Frontal cortex (tissue), 2 donors: ENCODE measurements around a stretch of chr11.

DNA sequence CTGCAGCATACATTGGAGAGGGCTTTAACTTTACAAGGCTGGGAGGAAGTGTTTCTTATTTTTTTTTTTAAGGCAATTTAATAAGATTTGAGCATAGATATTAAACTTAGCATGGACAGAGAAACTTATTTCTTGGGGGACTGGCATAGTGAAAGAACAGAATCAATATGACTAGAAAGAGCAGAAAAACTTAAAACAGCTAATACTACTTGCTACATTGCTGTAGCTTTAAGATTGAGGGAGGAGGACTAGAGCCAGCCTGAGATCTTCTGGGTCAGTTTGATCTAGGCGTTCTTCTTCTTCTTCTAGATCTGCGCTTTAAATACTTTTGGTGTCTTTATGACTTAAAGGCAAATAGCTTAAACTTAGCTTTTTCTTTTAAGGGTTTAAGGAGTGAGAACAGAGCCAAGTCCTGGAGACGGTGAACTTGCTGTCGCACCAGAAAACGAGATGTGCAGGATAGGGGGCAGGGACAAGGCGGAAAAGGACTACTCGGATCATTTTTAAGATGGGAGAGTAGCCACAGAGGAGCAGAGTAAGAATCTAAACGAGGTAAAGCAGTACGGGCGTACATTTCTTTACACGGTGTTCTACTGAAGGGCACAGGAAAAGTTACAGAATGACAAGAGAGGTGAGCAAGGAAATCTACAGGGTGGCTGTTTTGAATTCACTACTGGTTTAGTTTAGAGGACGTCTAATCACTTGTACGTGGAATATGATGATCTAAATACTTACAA is 116.7 kb downstream of the UNC93B1 start:
- RAMPAGE, long total RNA, result no peak

DNA sequence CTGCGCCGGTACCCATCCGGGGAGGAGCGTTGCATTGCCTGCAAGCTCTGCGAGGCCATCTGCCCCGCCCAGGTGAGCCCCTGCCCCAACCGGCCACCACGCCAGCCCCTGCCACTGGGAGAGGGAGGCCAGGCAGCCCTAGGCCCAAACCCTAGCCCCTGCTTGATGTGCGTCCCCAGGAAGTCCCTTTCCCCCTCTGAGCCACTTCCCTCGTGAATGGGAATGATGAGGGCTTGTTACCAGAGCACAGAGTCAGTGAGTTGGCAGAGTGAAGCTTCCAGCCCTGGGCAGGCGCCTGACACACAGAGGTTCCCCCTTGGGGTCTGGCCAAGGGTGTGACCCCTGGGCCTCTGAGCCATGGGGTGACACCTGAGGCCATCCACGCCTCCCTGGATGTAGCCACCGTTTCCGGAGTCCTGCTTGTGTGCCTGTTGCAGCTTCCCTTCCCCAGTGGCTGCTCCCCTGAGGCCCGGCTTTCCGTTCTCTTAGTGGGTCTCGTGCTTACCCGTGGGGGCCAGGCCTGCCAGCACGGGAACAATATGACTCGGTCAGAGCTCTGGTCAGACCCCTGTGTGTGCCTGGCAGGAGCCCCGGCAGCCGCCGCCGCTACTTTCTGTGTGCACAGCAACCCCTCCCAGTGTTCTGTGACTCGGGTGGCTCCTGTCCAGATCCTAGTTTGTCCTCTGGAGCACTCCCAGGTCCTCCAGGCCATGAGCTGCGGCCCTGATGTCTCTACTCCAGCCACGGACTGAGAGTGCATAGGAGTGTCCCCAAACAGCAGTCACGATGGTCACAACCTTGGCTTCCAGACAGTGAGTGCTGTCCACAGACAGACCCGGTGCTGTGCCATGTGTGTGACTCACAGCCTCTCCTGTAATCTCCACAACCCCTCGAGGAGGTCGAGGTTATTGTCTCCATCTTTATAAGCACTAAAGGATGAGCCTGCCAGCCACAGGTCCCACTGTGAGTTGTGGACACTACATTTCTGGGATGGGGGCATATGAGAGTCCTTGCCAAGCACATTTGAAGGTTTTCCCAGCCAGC is 3.1 kb downstream of the NDUFS8 start:
- RAMPAGE, long total RNA, result no peak

- RAMPAGE, long total RNA, result no peak
Observed at GRCh38 chr11:68040103-68041031, 1.5 kb downstream of the TCIRG1 start.

DNA sequence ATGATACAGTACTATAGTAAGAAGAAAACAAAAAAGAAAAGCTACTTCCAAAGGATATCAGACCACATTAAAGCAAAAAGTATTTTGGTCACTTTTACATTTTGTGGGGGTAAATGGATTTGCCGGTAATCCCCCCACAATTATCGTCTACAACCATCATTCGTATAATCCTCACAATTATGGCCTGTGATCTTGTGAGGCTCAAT is 37.1 kb downstream of the TCIRG1 start:
- RAMPAGE, long total RNA, result no peak

- RAMPAGE, long total RNA, result no peak
Observed at GRCh38 chr11:68259608-68260430, 12.0 kb downstream of the C11orf24 start.

DNA sequence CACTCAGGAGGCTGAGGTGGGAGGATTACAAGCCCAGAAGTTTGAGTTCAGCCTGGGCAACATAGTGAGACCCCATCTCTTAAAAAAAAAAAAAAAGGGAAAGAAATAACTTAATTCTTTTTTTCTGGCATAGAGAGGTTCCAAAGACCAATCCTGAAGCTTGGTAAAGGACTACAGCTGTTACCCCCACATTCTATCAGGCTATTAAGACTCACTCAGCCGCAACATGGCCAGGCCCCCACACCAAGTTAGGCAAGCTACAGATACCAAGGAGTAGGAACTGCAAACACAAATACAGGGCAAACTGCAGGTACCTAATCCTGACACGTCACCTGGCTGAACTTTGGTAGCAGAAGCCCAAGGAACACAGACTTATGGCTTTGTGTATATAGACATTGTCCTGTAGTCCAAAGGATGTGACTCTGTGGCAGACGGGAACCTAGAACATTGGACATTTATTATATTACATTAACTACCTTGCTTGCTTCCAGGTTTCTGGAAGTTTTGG is 1.2 kb downstream of the C11orf24 start:
- RAMPAGE, long total RNA, result no peak

DNA sequence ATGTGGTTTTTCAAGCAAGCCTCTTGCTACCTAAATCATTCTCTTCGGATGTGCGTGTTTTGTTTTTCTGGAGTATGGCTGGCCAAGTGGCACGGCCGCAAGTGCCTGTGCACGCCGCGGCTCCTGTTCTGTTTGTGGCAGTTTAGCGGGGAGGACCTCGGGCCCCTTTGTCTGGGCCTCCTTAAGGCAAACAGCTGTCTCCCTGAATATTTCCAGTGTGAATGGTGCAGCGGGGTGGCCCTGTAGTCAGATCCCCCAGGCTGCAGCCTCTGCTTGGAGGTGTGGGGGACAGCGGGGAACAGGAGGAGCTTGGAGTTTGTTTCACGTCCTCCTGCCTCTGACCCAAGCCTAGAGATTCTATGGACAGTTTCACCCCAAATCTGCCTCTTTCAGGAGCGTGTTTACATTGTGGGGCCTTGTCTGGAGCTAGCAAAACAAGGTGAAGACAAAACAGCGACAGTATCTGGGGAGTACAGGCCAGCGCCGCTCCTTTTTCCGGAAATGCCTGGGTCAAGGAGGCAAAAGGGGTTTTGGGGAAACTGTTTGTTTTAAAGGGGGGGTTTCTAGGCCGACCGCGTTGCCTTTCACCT is 1.3 kb downstream of the LRP5 start:
- RAMPAGE, long total RNA, result no peak

GRCh38 chr11:68314450-68315502 is 2.4 kb downstream of the LRP5 start:
- RAMPAGE, long total RNA, result no peak

- RAMPAGE, long total RNA, result no peak
Observed at GRCh38 chr11:68342317-68343352, 30.2 kb downstream of the LRP5 start.

DNA sequence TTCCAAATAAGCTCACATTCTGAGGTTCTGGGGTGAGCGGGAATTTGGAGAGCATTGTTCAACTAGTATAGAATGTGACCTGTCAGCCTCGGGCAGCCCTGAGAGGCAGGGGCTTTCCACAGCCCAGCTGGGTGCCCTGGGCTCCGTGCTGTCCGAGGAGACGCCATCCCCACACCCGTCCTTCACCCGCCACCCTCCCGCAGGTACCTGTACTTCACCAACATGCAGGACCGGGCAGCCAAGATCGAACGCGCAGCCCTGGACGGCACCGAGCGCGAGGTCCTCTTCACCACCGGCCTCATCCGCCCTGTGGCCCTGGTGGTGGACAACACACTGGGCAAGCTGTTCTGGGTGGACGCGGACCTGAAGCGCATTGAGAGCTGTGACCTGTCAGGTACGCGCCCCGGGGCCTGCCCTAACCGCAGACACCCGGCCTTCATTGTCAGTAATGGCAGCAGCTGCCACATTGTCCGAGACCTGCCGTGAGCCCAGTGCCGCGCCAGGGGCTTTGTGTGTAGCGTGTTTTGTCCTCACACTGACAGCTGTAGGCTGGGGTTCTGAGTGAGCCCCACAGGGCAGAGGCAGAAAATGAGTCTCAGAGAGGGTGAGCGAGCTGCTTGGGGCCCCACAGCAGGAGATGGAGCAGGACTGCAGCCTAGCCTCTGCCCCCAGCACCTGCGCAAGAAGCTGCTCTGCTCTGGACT is 35.5 kb upstream of the PPP6R3 start:
- RAMPAGE, long total RNA, result no peak

- RAMPAGE, long total RNA, result no peak
Observed at GRCh38 chr11:68439283-68440290, 21.0 kb upstream of the PPP6R3 start.

GRCh38 chr11:68524163-68524653 is 63.7 kb downstream of the PPP6R3 start:
- RAMPAGE, long total RNA, result no peak

- RAMPAGE, long total RNA, result no peak
Observed at GRCh38 chr11:68564158-68564679, 103.7 kb downstream of the PPP6R3 start.

DNA sequence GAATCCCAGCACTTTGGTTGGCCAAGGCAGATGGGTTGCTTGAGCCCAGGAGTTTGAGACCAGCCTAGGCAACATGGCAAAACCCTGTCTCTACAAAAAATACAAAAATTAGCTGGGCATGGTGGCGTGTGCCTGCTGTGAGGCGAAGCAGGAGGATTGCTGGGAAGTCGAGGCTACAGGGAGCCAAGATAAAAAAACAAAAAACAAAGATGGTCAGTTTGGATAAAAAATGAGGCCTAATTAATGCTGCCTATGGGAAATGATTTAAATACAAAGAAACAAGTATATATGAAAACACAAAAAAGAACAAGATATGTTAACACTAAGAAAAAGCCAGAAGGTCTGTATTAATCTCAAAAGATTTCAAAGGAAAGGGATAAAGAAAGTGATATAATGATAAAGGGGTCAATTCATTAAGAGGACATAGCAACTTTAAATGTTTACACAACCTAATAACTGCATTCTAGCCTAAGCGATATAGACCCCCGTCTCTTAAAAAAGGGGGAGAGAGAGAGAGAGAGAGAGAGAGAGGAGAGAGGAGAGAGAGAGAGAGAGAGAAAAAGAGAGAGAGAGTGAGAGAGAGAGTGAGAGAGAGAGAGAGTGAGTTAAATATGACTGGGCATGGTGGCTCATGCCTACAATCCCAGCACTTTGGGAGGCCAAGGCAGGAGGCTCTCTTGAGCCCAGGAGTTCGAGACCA is 90.4 kb upstream of the GAL start:
- RAMPAGE, long total RNA, result no peak

- RAMPAGE, long total RNA, result no peak
Observed at GRCh38 chr11:68812320-68812939, 29.3 kb downstream of the CPT1A start.

- RAMPAGE, long total RNA, result no peak
Observed at GRCh38 chr11:68838926-68839927, 2.5 kb downstream of the CPT1A start.

DNA sequence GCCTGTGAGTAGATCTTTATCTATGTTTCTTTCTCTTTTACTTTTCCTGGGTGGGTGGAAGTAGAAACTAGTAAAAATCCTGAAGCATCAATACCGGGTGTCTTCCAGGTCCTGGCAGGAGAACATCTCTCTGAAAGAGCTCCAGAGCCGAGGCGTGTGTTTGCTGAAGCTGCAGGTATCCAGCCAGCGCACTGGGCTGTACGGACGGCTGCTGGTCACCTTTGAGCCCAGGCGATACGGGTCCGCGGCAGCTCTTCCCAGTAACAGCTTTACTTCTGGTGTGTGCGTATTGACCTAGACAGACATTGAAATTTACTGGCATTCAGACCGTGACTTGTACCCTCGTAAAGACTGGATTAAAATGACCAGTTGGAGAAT is 2.3 kb downstream of the IGHMBP2 start:
- RAMPAGE, long total RNA, result no peak

DNA sequence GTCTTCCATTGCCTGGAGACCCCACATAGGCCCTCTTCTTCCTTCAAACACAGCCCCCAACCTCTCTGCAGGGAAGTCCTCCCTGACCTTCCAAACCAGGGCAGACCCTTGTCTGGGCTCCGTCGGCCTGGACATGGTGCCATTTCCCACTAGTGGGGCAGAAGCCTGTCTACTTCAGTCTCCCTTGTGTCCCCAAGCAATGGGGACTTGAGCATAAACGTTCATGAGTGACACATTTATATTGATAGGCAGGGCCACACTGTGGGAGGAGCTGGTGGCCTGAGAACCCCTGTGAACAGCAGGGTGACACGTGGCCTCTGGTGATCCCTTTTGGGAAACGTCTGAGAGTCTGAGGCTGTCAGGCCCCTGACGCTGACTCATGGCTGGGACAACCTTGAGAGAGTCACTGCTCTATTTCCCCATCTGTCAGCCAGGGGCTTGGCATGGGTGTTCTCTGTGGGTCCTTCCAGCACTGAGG is 54.5 kb downstream of the SMIM38 start:
- RAMPAGE, long total RNA, result no peak

GRCh38 chr11:69442735-69443709 is 149.1 kb downstream of the MYEOV start:
- RAMPAGE, long total RNA, result no peak

DNA sequence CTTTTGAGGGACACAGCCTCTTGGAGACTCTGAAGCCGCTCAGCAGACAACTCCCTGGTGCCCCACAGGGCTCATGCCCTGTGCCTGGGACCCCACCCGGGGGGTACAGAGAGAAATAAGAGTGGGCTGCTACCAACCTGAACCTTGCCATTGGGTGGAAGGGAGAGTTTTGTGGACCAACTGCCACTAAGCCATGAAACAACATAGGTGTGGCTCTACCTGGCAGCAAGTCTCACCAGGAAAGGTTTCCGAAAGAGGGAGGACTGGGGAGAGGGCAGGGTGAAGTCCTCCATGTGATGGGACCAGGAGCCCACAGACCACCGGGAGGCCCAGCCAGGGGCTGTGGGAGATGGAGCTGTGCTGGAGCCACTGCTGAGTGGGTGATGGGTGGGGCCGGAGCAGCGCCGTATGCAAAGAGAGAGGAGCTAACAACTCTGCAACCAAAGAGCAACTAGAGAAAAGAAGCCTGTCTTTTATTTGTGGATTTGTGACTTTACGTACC is 170.6 kb downstream of the MYEOV start:
- RAMPAGE, long total RNA, result no peak